Hair follicle dermal papilla cell (primary cell): ENCODE results near the genes GLT6D1 and NACC2.

DNA sequence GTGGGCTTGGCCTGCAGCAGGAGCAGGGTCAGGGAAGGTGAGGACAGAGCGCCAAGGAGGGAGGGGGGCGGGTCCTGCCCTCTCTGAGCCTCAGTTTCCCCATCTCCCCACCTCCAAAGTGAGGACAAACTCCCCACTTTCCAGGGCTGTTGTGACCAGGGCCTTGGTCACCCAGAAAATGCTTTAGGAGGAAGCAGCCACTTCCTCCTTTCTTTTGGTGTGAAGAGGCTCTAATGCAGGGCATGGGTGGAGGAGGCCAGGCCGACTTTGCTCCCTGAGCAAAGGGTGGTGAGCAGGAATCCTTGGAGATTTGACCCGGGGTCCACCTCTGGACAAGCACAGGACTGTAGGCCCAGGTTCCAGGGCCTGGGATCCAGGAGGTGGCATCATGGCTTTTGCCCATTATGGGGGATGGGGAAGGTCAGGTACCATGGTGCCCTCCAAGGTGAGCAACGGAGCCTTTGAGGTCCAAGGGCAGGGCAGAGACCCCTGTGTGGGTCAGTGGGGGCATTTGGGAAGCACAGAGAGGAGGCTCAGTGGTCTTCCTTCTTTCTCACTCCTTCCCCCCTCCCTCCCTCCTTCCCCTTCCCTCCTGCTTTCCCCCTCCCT, 117.6 kb downstream of the RXRA start:
- CAGE, long polyA plus RNA = no peak

GRCh38 chr9:134526790-134527315, 114.8 kb upstream of the COL5A1 start:
- CAGE, long polyA plus RNA = no peak

DNA sequence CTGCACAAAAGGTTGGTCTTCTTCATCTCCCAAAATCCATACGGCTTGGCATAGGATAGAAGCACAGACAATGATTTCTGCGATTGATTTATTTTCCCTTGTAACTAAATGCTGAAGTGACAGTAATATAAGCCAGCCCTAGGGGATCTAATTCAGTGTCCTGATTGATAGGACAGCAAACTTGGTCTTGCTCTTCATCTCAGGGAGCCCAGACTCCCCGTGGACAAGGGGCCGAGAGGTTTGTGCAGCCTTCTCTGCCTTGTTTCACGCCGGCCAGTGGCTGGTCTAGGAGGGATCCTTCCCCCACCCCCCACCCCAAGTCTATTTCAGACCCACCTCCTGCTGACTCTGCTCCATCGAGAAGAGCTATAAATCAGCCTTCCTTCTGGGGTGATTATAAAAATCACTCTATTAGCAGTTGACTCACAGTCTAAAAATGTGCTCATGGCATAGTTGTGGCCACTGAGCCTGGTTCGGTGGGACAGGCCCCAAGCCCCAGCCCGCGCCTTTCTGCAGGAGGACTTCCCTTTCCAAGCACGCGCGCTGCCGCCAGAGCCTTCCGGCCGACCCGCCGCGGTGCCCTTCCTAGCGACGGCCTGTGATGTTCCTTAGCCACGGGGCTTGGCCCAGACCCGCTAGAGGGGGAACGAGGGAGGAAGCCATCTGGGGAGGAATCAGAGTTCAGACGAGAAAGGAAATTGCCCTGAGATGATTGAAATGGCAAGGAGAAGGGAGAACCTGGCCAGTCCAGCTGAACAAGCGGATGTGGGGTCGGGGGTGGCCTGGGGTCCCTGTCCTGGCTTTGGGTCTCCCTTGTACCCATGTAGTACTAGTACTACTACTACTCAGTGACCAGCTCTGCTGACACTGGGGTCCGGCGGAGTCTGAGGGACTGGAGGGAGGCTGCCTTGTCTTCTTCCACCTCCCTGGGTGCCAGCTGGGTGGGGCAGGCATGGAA, 89.6 kb upstream of the COL5A1 start:
- CAGE, long polyA plus RNA = no peak

- CAGE, long polyA plus RNA = no peak
Measured at GRCh38 chr9:134699797-134700321, 58.3 kb downstream of the COL5A1 start.

DNA sequence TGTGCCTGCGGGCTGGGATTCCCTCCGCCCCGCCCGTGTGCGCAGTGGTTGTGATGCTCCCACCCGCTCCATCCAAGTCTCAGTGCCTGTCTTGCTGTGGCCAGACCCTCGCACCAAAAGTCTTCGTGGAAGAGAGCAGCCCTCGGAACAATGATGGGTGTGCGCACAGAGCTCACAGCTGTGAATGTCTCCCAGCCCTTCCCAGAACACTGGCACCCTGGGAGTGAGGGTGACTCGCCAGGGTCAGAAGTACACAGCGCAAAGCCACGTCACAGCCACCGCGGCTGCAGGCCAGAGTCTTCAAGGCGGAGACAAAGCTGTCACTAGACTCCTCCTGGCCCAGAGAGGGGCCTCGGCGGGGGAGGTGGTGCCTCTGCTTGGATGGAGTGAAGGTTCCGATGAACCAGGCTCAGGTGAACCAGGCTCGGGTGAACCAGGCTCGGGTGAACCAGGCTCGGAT, 82.9 kb downstream of the COL5A1 start:
- CAGE, long polyA plus RNA = no peak

DNA sequence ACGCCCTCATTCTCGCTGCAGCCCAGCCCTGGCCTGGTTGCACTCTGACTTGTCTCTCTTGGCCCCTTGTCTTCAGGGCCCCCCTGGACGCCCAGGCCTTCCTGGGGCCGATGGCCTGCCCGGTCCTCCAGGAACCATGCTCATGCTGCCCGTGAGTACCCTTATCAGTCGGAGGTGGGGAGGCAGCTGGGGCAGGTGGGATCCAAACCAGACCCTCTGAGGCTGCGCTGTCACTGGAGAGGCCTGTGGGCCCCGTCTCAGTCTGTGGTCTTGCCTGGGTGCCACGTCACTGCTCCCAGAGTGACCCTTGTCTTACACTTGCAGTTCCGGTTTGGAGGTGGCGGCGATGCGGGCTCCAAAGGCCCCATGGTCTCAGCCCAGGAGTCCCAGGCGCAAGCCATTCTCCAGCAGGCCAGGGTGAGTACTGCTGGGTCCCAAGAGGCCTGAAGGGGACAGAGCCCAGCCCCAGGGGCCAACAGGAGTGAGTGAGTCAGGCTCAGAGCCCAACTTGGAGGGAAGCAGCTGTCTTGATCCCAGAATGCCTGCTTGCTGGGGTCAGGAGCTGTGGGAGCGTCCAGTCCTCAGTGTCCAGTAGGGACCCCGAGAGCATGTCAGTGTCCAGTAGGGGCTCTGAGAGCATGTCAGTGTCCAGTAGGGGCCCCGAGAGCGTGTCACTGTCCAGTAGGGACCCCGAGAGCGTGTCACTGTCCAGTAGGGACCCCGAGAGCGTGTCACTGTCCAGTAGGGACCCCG, 109.0 kb downstream of the COL5A1 start:
- CAGE, long polyA plus RNA = no peak

- CAGE, long polyA plus RNA = no peak
Measured at GRCh38 chr9:134788936-134789496, 91.6 kb upstream of the FCN2 start.

GRCh38 chr9:134936250-134937122, 18.8 kb upstream of the FCN1 start:
- CAGE, long polyA plus RNA = no peak

DNA sequence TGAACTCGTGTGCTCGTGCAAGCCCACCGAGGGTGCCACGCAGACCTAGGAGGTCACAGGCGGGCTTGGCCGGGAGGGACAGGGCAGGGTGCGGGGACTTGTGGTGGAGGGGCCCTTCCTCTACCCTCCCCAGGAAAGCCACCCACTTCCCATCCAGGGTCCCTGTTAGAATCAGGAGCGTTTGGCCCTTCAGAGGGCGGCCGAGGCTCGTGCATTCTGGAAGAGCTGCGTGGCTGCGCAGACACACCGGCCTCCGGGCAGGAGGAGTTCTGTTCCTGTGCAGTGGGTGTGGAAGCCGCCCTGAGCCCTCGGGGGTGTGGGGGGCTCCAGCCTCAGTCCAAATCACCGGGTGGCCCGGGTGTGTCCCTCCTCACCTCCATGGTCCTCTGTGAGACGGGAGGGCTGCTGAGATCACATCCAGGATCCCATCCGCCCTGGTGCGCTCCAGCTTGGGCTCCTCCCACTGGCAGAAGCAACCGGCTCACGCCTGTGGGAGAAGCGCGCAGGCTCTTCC, 18.3 kb downstream of the OLFM1 start:
- CAGE, long polyA plus RNA = no peak

DNA sequence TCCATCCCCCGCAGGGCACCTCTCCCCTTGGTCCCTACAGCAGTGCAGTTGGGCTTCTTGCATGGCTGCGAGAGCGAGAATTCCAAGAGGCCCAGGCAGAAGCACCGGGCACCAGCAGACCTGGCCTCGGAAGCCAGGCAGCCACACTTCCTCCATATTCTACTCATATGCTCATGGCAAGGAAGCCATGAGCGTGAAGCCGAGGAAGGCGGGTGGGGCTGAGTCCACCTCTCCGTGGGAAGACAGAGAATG, 97.4 kb upstream of the PPP1R26 start:
- CAGE, long polyA plus RNA = no peak

- CAGE, long polyA plus RNA = no peak
Measured at GRCh38 chr9:135490453-135491020, 9.1 kb downstream of the PIERCE1 start.

- CAGE, long polyA plus RNA = no peak
Measured at GRCh38 chr9:135639343-135639782, at the start of gene GLT6D1. Gene GLT6D1, minus strand, starts transcription at chr9:135639540.

DNA sequence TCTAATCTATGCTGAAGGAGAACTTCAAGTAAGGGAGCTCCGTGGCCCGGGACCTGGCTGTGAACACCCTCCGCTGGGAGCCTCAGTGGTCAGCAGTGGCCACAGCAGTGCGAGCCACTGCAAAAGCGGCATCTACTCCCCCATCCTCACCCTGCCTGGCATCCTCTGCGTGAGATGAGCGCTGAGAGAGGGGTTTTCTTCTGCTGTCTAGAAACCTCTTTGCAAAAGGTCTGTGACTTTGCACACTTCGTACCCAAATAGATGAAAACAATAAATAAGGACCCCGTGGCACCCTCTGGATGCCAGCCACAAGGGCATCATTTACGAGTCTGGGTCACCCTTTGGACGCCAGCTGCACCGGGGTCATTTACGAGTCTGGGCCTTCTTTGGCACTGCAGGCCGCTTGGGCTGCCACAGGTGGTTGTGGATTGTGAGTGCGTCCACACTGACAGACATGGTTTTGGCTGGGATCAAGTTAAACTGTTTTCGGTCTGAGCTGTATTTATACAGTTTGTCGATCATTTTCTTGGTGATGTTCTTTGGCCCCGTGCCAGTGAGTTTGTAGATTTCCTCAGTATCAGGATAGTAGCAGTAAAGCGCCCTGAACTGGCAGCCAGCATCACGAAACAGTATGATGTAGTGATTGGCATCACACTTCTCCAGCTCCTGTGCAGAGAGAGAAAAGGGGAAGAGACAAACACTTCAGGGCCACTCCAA, 96.2 kb downstream of the CAMSAP1 start:
- CAGE, long polyA plus RNA = no peak

- CAGE, long polyA plus RNA = no peak
Measured at GRCh38 chr9:135861227-135861654, 46.1 kb downstream of the CAMSAP1 start.

GRCh38 chr9:135882527-135883130, 24.7 kb downstream of the CAMSAP1 start:
- CAGE, long polyA plus RNA = no peak

- CAGE, long polyA plus RNA = no peak
Measured at GRCh38 chr9:135939416-135940139, 21.6 kb downstream of the UBAC1 start.

- CAGE, long polyA plus RNA = no peak
Measured at GRCh38 chr9:135949283-135950037, 11.7 kb downstream of the UBAC1 start.

- CAGE, long polyA plus RNA = no peak
Measured at GRCh38 chr9:136010719-136011546, 49.8 kb upstream of the UBAC1 start.

DNA sequence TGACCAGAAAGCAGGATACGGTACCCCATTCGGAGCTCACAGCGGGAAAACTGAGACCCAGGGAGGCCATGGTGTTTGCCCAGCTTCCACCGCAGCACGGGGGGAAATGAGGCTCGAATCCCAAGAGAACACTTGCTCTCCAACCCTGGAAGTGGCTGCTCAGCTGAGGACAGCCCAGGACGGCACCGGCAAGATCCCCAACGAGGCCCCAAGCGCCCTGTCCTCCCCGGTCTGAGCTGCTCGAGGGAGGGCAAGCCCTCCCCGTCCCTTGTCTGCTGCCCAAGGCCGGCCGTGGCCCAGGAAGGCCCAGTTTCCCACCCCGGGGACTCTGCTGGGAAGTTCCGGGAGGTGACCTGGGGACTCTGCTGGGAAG, 7.5 kb downstream of the NACC2 start:
- CAGE, long polyA plus RNA = no peak

DNA sequence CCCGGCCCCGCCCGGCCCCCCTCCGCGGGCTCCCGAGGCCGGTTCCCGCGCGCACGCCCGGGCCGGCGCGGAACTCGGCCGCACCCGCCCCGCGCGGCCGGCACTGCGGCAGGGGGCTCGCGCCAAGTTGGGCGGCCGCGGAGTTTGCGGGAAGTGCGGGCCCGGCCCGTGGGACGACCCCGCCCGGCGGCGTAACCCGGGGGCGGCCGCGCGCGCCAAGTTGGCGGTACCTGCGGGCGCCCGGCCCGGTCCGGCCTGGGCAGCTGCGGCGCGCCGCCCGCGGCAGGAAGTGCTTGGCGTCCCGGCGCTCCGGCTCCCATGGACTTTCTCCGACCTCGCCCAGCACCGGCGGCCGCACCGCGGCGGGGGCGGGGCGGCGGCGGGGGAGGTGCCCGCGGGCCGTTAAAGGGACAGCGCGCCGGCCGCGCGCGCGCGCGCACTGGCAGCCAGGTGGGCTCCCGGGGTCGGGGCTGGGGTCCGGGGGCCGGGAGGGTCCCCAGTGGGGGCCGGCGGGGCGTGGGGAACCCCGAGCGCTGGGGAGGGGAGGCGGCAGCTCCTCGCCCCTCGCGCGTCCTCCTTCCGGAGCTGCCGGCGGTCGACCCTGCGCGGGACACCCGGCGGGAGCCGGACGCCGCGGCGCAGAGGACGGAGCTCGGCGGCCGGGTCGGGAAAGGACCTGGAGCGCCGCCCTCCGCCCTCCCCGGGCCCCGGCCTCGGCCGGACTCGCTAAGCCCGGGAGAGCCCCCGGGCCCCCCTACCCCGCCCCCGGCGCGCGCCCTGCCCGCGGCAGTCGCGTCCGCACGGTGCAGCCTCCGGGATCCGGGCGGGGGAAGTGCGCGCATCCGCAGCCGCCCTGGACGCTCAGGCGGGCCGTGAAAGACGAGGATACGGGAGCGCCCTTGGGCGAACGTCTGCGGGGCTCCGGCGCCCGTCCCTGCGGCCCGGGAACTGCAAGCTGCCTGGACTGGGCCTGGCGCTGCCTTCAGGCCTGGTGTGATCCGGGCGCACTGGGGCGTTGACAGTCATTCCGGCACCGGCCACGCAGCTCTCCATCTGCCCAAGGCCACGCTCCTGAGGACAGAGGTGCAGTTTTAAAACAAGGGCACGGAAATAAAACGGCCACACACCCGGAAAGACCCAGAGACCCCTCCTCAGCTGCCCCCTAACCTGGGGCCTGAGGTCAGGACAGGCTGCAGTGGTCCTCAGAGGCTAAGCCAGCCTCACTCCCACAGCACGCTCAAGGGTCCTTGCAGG, at the start of gene NACC2:
TSS of gene NACC2 (minus strand) at position 331 of the 1,254 bp plus-strand sequence.
- CAGE, long polyA plus RNA = no peak